Progenitor cell of endocrine pancreas (in vitro differentiated cells): ENCODE data around the genes SH3BP1, H1-0 and ANKRD54.

DNA sequence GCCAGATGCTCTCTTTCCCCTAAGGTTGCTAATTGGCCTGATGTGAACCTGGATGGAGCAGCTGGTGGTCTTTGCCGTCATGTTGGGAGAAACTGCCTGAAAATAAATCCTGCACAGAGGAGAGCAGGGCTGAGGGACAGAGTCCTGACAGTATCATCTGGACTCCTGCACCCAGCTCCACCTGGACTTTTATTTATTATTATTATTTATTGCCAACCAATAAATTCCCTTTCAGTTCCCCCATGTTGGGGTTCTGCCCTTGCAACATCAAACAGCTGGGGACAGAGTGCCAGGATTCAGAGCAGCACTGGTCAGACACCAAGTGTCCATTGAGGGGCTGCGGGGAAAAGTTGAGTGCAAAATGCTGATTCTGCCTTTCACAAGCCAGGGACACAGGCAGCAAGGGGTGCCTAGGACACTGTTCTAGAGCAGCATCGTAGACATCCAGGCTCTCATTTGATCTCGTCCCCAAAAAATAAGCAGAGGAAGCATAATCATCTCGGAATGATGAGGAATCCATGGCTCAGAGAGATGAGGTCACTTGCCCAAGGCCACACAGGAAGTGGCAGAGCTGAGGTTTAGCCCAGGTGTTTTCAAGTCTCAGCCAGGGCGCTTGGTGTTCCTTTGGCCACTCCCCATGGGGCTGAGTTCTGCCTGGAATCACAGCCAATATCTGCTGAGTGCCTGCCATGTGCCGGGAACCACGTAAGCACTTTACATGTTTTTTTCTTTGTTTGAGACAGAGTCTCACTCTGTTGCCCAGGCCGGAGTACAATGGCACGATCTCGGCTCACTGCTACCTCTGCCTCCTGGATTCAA lies 29.3 kb upstream of the MYH9 start:
- PRO-cap = no peak

DNA sequence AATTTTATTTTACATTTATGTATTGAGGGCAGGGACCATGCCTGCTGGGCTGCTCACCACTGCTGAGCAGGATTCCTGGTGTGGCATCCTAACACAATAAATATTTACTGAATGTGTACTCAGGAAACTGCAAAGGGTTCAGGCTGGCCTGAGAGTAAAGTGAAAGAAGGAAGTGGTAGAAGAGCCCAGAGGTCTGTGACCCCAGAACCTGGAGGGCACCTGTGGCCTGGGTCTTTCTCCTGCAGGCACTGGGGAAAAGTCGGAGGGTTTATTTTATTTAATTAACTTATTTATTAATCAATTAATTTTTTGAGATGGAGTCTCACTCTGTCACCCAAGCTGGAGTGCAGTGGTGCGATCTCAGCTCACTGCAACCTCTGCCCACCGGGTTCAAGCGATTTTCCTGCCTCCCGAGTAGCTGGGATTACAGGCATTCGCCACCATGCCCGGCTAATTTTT lies 28.2 kb downstream of the TXN2 start:
- PRO-cap = no peak

DNA sequence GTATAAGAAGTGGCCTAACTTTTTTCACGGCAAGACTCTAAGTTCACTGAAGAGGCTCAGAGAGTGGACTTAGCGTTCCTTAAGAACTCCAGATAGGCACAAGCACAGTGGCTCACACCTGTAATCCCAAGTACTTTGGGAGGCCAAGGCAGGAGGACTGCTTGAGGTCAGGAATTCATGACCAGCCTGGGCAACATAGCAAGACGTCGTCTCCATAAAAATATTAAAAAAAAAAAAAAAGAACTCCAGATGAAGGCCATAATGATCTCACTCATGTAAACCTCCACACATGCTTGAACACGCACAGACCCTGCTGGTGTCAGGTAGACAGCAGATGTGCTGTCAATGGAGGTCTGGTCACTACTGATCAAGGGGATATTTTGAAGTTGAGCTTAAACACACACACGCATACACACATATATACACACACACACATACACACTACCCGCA lies 10.9 kb downstream of the TXN2 start:
- PRO-cap = no peak

- PRO-cap = no peak
Measured at GRCh38 chr22:36529773-36530179, 810 bp upstream of the EIF3D start.

DNA sequence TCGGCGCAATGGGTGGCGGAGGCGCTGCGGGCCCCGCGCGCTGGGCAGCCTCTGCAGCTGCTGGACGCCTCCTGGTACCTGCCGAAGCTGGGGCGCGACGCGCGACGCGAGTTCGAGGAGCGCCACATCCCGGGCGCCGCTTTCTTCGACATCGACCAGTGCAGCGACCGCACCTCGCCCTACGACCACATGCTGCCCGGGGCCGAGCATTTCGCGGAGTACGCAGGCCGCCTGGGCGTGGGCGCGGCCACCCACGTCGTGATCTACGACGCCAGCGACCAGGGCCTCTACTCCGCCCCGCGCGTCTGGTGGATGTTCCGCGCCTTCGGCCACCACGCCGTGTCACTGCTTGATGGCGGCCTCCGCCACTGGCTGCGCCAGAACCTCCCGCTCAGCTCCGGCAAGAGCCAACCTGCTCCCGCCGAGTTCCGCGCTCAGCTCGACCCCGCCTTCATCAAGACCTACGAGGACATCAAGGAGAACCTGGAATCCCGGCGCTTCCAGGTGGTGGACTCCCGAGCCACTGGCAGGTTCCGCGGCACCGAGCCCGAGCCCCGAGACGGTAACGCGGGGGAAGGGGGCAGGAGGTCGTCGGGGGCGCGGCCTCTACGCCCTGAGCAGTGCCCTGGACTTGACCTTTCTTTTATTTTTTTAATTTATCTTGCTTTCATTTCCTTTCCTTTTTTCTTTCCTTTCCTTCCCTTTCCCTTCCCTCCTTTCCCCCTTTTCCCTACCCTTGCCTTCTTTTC lies 4.9 kb downstream of the MPST start:
- PRO-cap = no peak

DNA sequence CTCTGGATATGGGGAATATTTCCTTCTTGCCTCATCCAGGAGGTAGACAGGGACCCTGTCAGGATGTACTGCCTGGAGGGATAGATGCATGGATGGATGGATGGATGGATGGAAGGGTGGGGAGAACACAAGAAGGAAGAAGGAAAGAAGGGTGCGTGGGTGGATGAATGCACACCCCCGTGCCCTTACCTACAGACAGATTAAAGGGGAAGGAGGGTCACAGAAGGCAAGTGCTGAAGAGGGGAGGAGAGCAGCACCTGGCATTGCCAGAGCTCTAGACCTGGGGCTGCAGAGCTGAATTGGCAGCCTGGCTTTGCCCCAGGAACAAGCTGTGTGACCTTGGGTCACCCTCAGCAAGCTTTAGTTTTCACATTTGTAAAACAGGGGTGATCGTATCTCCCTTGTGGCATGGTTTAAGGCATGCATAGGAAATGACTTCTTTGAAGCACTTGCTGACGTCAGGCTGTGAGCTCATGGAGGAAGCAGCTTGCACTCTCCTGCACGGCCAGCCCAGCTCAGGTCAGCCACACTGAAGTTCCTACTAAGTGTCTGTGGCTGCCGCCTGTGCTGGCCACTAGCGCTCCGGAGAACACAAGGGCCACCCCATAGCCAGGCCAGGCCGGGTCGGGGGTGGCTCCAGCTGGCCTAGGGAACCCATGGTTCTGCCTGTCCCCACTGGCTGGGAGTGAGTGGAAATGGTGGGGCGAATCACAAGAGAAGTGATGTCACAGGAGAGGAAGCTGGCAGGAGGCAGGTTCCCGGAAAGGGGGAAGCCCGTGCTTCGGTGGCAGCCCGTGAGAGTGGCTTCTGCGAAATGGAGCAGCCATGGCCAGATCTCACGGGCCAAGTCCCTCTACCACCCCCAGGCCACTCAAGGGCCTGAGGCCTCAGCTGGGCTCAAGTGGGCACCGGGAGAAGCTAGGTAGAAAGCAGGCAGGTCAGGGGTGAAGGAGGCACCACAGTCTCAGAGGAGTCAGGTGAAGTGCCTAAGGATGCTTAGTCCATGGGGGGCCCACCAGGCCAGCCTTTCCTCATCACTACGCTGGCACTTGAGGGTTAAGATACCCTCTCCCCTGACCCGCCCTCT lies 28.1 kb downstream of the KCTD17 start:
- PRO-cap = no peak

DNA sequence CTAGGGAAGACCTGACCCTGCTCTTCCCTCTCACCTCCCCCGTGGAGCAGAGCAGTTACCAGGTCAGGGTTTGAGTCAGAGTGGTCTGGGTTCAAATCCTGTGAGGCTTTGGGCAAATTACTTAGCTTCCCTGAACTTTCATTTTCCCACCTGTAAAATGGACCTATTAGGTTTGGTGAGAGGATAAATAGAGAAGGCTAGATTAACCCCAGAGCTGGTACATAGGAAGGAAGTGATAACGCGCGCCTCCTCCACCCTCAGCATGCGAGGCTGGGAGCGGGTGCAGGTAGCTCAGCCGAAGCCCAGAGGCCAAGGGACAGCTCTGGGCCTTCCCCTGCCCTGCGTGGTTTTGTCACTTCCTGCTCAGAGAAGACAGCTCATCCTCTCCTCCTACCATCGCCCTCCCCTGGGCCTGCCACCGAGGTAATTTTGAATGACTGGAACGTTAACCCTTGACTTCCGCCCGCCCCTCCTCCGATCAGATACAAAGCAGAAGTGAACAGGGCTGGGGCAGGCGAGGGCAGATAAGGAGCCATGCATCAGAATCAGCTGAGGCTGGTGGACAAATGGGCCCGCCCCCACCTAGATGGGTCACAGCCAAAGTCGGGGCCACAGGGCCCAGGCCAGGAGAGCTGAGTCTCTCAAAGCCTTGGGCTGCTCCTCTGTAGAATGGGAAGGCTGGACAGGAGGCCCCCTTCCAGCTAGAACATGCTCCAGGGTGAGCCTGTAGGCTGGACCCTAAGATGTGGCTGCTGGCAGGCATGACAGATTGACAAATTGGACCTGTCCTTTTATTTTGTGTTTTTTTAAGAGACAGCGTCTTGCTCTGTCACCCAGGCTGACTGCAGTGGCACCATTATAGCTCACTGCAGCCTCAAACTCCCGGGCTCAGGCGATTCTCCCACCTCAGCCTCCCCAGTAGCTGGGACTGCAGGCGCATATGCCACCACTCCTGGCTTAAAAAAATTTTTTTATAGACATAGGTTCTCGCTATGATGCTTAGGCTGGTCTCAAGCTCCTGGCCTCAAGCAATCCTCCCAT lies 1.5 kb downstream of the RAC2 start:
- PRO-cap = no peak

GRCh38 chr22:37289876-37290194 lies 7.5 kb downstream of the CYTH4 start:
- PRO-cap = no peak

GRCh38 chr22:37377900-37378267 lies 49.4 kb downstream of the ELFN2 start:
- PRO-cap = no peak

- PRO-cap = no peak
Measured at GRCh38 chr22:37546815-37547501, 13.3 kb upstream of the CDC42EP1 start.

- PRO-cap = no peak
Measured at GRCh38 chr22:37581387-37581880, 1.5 kb upstream of the LGALS2 start.

DNA sequence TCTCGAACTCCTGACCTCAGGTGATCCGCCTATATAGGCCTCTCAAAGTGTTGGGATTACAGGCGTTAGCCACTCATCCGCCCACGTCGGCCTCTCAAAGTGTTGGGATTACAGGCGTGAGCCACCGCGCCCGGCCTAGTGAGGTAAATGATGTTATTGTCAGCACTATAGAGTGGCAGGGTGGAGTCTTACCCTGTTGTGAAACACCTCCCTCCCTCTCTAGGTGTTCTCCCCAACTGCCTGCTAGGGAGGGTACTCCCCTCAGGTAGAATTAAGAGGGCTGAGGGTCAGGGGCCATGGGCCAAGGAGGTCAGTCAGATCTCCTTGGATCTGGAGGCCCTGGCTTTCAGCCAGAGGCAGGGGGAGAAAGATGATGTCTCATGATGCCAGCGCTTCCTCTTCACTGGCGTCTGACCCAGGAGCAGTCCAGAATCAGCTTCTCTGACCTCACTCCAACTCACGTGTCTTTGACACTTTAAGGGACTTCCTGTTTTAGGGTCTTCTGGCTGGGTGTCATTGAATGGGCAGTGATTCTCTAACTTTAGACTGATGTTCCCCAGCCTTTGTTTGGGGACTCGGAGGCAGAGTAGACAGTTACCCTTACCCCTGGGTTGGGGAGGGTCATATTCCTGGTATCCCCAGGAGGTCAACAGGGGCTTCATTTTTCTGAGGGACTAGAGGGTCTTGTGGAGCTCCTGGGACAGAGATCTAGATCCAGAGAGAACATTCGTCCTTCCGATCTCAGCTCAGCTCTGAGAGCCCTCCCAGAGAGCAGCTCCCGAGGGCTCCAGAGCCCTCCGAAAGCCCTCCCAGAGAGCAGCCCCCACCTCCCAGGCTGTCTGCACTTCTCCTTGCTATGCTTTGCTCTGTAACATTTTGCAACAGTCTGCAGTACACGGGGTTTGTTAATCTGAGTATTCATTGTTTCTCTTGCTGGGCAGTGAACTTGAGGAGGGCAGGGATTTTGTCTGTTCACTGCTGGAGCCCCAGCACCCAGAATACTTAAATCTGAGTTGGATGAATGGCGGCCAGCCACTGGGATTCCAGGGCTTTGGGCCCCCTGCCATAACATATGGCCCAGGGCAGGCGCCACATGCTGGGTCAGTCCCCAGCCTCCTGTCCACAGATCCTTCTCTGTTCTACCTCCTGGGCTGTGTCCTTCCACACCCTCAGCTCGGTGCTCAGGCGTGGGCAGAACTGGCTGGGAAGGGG lies 2.3 kb downstream of the GGA1 start:
- PRO-cap = no peak

GRCh38 chr22:37624610-37625390 lies 14.7 kb upstream of the SH3BP1 start:
- PRO-cap = no peak

DNA sequence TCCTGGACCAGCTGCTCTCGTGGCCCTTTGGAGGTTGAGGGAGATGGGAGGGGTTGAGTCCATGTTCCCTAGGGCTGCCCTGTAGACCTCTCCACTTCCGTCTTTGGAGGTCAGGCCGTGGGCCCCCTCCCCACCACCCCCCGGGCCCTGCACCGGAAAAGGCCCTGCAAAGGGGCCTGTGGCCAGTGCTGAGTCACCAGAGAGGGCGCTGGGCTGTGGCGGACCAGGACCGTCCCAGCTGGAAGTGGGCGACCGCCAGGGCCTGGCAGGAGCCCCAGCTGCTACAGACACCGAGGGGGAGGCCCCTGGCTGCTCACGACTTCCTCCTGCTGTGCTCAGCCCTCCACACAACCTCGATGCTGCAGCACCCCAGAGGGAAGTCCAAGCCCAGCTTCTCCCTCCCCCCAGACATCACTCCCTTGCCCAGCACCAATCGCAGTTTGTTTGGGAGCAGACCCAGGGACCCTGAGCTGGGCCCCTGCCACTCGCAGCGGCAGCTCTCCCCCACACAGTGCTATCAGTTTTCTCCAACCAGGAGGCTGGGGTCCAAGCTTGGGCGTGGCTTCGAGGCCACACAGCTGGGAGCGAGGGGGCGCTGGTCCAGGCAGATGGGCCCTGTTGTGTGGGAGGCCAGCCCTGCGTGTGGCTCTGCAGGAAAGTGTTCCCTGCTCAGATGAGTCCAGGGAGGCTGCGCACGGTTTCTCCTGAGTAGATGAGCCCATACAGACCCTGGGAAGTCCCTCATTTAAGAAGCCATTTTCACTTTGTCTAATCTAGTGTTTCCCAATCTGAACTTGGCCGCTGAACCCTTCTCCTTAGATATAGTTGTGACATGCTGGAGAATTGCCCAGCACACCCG lies 5.7 kb upstream of the SH3BP1 start:
- PRO-cap = bidirectional peak, plus-strand start at position 199 of the sequence, minus-strand start at position 240 of the sequence

- PRO-cap = no peak
Measured at GRCh38 chr22:37639170-37639845, at the start of gene SH3BP1. TSS of gene SH3BP1 (plus strand) at chr22:37639669.

GRCh38 chr22:37641575-37642088 lies 2.2 kb downstream of the SH3BP1 start:
- PRO-cap = no peak

DNA sequence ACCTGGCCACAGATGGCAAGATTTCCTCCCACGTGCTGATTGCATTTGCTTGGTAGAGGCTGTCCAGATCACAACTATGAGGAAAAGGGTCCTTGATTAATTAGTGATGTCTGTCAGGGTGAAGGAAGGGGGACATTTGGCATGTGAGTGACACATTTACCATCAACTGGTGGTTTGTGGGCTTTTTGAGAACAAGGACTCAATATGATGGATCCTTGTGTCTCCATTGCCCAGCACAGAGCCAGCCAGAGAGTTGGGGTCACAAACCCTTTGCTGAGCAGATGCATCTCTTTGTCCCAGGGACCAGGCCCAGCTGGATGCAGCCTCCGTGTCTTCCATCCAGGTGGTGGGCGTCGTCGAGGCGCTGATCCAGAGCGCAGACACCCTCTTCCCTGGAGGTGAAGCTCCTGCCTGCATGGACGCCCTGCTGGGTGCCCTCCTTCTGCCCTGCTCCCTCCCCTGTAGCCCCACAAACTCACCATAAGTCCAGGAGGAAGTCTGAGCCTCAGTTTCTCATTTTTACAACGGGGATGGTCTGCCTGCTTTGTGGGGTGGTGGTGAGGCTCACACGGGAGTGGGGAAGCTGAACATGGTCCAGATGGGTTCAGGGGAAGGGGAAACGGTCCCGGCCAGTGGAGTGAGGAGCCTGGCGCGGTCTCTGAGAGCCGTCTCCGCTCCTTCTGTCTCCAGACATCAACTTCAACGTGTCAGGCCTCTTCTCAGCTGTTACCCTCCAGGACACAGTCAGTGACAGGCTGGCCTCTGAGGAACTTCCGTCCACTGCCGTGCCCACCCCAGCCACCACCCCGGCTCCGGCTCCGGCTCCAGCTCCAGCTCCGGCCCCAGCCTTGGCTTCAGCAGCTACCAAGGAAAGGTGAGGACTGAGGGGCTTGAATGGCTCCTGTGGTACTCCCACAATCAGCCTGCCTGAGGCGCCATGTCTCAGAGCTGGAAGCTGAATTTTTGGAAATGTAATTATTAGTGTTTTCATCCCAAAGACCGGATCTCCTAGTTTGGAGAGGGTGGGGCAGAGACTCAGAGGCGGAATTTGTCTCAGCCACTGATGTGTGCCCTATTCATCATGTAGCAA lies 8.3 kb upstream of the PDXP start:
- PRO-cap = no peak

GRCh38 chr22:37751140-37751490 lies 53.9 kb upstream of the H1-0 start:
- PRO-cap = no peak

- PRO-cap = bidirectional peak, plus-strand start at chr22:37805229, minus-strand start at chr22:37805143
Measured at GRCh38 chr22:37805009-37806062, at the start of gene H1-0. TSS of gene H1-0 (plus strand) at chr22:37805229.

DNA sequence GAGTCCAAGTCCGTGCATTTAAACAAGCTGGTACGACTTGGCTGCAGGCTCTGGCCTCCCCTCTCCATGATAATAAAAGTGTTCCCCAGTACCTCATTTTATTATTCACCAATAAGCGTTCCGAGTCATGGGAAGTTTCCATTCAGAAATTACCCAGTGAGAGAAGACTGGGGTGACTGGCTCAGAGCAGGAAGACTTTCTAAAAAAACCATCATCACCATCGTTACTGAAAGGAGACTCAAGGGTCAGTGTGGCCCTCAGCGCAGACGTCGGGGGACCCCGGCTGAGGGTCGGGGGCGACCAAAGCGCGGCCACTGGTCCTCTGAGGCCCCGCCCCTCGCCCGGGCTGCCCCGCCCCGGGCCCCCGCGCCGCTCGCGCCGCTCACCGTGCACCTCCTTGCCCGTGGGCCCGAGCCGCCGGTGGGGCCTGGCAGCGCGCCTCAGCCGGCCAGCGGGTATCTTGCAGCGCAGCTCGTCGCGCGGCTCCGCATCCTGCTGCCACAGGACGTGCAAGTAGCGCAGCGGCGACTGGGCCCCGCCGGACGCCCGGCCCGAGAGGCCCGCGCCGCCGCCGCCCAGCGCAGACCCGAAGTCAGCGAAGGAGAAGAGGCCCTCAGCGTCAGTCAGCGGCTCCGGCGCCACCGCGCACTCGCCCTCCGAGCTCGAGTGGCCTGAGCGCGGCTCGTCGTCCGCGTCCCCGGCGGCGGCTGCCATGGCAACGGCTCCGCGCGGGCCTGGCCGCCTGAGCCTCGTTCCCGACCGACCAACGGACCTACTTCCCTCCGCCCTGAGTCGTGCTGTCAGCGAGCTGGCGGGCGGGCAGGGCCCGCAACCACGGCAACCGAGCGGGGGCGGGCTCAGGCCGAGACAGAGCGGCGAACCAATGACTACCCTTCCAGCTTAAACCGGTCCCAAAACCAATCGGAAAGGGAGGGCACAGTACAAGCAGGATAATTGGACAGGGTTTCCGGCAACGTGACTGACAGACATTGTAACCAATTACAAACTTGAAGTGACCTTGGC lies at the start of gene ANKRD54:
Gene ANKRD54, minus strand, starts transcription at position 810 of the 1,023 bp plus-strand sequence.
- PRO-cap = bidirectional peak, plus-strand start at position 619 of the sequence, minus-strand start at position 668 of the sequence; bidirectional peak, plus-strand start outside the sequence, minus-strand start at position 789 of the sequence